ENCODE data around the genes RASGRP2, MAP4K2, TMEM262 and TM7SF2.

GRCh38 chr11:64743883-64744675, at the start of gene RASGRP2:
RASGRP2 (minus strand) TSS chr11:64744142.
- PRO-cap, result no peak
- RAMPAGE, long total RNA, result no peak

GRCh38 chr11:64767295-64767720, 7.5 kb upstream of the PYGM start:
- PRO-cap, result no peak
- RAMPAGE, long total RNA, result no peak

DNA sequence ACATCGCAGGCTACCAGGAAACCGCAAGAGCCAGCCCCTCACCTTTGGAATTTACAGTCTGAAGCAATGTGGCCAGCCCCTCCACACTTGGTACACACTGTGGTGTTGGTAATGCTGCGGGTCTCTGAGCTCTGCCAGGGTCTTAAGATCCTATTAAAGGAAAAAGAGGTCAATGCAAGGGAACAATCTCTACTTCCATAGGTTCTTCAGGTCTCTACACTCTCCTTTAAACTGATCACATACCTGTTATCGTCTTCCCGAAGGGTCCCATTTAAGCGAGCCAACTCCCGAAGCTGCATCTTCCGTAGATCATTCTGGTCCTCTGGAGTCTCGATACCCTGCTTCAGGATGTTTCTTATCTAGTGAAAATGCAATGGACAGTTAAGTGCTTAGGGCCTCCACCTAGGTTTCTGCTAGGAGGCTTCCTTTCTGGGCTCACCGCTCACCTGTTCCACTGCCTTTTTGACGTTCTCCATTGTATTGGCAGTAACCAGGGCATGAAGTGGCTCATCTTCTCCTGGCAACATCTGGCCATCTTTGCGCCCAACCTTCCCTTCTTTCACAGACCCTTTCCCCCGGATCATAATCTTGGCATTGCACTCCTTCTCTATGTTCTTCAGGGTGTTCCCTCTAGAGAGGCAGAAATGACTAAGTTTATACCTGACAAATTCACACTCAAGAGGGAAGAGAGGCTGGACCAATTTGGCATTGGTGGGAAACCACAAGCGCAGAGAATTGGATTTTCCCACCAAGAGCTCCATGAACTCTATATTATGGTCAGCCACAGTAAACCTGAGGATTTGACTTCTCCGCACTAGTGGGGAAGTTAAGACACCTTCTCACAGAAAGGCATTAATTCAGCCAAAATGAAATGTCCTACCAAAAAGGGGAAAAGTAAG, 9.1 kb downstream of the SF1 start:
- PRO-cap, result no peak
- RAMPAGE, long total RNA, result no peak

- PRO-cap, result no peak
- RAMPAGE, long total RNA, result no peak
Measured at GRCh38 chr11:64802771-64803939, at the start of gene MAP4K2. MAP4K2 (minus strand) TSS chr11:64803214.

DNA sequence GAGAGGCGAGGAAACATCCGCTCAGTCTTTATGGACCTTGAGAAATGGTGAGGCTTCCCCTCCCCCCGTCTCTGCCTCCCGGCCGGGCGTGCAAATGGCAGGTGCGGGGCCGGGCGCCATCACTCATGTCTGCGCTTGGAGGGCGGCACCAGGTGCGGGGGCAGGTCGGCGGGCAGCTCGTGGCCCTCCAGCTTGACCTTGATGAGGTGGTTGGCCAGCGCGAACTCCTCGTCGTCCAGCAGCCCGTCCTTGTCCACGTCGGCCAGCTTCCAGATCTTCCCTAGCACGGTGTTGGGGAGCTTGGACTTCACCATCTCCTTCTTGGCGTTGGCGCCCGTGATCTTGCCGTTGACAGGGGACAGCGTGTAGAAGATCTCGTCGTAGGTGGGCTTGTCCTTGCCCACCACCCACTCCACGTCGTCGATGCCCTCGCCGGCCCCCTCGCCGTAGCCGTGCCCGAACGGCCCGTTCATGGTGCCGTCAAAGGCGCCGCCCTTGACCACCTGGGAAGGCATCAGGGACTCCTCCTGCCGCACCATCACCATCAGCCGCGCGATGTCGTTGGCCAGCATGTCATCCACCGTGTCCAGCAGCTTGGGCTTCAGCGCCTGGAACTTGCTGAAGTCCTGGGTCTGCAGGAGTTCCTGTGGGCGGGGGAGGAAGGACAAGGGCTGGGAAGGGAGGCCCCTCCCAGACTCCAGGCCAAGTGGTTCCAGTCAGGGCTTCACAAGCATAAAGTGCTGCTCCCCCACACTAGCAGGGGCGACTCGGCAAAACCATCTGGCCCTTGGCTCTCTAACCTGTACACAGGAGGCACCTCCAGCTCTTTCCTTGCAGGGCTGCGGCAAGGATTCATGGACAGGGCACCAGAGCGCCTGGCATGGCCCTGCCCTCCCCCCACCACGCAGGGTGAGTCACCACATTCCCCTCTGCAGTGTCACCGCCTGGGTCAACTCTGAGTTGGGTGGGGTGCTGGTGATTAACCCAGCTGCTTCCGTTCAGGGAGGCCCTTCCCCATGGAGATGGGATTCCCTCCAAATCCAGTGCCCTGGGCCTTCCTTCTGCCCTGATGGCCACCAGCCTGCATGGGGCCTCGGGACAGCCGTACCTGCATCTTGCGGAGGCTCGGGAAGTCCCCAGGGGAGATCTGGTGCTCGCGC, 10.1 kb upstream of the CDC42BPG start:
- PRO-cap, result no peak
- RAMPAGE, long total RNA, result no peak

- PRO-cap, result no peak
- RAMPAGE, long total RNA, result no peak
Measured at GRCh38 chr11:64877371-64877665, 1.1 kb downstream of the EHD1 start.

DNA sequence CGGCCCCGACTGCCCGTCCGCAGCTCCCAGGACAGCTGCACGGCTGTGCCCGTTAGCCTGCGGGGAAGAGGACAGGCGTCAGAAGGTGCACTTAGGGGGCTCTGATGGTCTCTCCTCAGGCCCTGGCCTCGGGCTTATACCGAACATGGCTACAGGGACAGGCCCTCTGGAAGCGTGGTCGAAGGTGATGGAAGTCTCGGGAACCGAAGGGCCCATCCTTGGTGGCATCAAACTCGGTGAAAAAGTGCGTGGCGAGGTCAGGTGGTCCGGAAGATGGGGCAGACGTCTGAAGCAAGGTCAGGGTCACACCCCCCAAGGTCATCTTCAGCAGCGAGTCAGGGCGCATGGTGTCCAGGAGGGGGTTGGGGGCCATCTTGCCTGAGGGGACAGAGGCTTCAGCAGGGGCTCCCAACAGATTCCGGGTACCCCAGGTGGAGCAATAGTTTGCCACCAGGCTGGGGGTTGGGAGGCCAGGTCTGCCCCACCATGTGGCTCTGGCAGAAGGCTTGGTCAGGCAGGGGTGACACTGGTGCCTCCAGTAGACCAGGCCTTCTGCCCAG, 6.0 kb downstream of the ATG2A start:
- PRO-cap, result no peak
- RAMPAGE, long total RNA, result no peak

DNA sequence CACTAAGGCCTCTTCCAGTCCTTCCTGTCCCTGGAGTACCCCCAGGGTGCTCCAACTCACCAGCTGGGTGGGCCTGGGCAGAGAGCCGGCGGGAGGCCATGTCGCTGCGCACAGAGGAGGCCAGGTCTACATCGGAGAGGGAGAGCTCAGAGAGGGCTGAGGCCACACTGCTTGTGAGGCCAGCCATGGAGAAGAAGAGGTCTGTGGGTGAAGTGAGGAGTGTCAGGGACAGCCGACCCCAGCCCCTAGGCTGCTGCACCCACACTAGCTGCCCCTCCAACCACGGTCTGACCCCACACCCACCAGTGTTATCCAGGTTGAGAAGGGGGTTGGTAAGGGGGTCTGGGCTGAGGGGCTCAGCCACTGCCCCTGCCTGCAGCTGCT, 5.2 kb downstream of the ATG2A start:
- PRO-cap, result no peak
- RAMPAGE, long total RNA, result no peak

GRCh38 chr11:64914262-64914774, 2.7 kb downstream of the ATG2A start:
- PRO-cap, result no peak
- RAMPAGE, long total RNA, result no peak

DNA sequence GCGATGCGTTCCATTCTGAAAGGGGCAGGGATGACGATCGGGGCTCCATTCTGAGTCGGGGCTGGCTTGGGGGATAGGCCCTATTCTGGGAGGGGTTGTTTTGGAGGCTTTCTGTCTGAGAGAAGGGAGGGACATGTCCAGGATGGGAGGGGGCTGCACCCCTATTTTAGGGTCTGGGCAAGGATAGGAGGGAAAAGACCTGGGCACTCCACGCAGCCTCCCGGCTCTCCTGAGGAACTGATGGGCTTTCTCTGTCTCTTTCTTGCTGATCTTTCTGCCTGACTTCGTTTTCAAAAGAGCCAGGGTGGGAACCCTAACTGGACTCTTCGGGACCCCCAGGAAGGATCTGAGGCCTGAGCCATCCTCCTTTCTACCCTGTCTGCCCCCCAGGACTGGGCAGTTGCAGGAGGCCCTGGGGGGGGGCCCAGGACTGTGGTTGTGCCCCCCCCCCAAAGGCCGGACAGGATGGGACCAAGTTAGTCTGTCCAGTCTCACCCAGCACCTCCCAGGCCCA, 742 bp downstream of the PPP2R5B start:
- PRO-cap, result no peak
- RAMPAGE, long total RNA, result no peak

- PRO-cap, result no peak
- RAMPAGE, long total RNA, result no peak
Measured at GRCh38 chr11:64998215-64998553, 1.4 kb upstream of the BATF2 start.

GRCh38 chr11:65048230-65048584, 7.2 kb downstream of the SAC3D1 start:
- PRO-cap, result no peak
- RAMPAGE, long total RNA, result no peak

DNA sequence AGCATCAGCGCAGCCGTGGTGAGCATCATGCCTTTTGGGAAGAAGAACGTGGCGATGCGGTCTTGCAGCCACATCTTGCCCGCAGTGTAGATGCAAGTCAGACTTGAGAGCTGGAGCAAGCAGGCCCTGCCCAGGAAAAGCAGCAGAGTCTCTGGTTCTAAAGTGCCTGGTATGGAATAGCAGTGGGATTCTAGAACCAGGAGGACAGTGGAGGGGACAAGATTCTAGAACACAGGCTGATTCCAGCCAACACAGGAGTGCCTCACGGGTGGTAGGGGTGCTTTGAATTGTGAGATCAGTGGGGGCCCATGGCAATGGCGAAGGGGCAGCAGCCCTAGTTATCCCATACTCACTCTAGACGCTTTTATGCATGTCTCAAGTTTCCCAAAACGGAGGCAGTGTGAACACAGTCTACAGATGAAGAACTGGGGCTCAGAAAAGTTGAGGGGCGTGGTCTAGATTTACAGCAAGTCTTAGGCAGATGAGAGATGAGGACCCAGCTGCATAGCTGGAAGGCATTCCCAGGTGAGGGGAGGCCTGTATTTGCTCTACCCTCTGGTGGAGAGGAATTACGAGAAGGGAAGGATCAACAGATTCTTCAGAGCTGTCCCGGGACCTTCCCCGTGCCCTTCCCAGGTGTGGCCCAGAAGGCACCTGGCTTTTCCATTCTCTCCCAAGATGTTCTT, at the start of gene TMEM262:
Gene TMEM262, minus strand, starts transcription at position 153 of the 686 bp plus-strand sequence.
- PRO-cap, result no peak
- RAMPAGE, long total RNA, result no peak

DNA sequence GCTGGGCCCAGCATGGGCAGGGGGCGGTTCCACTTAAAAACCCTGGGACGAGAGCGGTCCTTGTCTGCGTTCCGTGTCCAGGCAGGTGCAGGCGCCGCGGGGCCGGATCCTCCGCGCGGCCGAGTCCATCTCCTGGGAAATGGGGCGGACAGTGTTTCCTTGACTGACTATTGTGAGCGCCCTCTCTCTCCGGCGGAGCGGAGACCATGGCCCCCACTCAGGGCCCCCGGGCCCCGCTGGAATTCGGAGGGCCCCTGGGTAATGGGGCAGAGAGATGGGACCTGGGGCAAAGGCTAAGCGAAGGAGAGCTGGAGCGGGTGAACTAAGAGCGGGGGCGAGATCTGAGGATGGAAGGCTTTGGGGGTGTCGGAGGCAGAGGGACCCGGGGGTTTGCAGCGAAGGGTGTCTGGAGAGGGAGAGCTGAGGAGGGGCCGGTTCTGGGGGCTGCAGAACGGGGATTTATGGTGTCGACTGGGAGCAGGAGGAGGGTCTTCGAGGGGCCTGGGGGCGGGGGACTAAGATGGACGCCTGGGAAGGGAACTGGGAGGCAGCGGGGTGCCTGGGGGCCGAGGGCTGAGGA, at the start of gene TM7SF2:
Gene TM7SF2, plus strand, starts transcription at position 63 of the 580 bp plus-strand sequence.
- PRO-cap, result unidirectional peak, plus-strand start at position 63 of the sequence
- RAMPAGE, long total RNA, result no peak

- PRO-cap, result no peak
- RAMPAGE, long total RNA, result no peak
Measured at GRCh38 chr11:65169065-65169703, 849 bp upstream of the SPDYC start.

- PRO-cap, result no peak
- RAMPAGE, long total RNA, result no peak
Measured at GRCh38 chr11:65205910-65207066, 24.6 kb downstream of the CAPN1 start.

DNA sequence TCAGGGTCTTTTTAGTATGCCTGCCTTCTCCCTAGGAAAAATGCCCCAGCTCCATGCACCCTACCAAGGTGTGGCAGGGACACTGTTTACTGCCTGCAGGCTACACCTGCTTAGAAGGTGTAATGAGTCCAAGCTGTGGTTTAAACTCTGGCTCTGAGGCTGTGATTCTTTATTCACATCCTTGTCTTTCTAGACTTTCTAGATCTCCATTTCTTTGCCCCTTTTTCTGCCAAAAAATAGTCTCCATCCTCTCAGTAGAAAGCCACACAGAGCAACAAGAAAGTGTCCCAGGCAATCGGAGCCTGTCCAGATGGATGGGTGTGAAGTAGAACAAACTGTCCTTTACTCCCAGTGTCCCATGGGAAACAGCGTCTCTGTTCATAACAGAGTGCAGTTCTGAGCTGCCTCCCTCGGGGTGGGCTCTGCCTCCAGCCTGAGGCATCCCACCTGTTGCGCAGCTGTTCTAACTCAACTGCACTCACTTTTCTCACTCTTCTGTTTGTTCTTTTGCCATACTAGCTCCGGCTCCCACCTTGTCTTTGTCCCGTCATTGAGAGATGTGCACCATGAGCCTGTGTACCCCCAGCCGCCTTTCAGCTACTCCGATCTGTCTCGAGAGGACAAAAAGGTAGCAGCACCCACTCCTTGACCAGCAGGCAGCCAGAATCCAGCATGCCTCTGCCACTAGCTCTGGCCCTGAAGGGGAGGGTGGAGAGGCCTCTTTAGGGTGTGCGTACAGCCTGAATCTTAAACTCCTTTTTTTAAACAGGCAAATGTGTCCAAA, 20.8 kb upstream of the CDC42EP2 start:
- PRO-cap, result no peak
- RAMPAGE, long total RNA, result no peak

GRCh38 chr11:65357688-65358466, 3.3 kb downstream of the TIGD3 start:
- PRO-cap, result no peak
- RAMPAGE, long total RNA, result no peak

DNA sequence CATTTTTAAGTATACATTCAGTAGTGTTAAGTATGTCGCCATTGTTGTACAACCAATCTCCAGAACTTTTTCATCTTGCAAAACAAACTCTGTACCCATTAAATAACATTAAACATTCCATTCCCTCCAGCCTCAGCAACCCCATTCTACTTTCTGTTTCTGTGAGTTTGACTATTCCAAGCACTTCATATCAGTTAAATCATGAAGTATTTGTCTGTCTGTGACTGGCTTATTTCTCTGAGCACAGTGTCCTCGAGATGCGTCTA, 44.4 kb downstream of the FRMD8 start:
- PRO-cap, result no peak
- RAMPAGE, long total RNA, result no peak

DNA sequence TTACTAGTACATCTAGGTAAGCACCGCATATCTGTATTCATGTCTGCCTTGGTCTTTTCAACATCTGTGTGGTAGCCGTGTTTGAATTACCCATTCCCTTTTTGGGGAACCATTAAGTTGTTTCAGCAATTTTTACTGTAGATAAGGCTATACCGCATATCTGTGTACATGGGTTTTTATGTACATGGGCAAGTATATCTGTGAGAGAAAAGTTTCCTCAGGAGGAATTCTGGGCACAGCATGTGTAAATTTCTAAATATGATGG, 50.1 kb downstream of the FRMD8 start:
- PRO-cap, result no peak
- RAMPAGE, long total RNA, result no peak